Cardiac atrium fibroblast (primary cell): ENCODE measurements around the genes CHST13 and PRR23E.

DNA sequence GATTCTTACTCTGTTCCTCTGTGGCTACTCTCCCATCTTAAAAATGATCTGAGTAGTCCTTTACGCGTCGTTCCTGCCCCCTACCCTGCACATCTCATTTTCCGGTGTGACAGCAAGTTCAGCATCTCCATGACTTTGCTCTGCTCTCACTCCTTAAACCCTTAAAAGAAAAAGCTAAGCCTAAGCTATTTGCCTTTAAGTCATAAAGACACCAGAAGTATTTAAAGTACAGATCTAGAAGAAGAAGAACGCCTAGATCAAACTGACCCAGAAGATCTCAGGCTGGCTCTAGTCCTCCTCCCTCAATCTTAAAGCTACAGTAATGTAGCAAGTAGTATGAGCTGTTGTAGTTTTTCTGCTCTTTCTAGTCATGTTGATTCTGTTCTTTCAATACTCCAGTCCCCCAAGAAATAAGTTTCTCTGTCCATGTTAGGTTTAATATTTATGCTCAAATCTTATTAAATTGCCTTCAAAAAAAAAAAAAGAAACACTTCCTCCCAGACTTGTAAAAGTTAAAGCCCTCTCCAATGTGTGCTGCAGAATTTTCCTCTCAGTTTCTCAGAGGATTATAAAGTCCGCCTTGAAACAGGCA, 135.1 kb upstream of the ROPN1B start:
- RAMPAGE, long total RNA, result no peak

GRCh38 chr3:125866795-125867646, 102.0 kb upstream of the ROPN1B start:
- RAMPAGE, long total RNA, result no peak

GRCh38 chr3:125917015-125917659, 51.8 kb upstream of the ROPN1B start:
- RAMPAGE, long total RNA, result no peak

DNA sequence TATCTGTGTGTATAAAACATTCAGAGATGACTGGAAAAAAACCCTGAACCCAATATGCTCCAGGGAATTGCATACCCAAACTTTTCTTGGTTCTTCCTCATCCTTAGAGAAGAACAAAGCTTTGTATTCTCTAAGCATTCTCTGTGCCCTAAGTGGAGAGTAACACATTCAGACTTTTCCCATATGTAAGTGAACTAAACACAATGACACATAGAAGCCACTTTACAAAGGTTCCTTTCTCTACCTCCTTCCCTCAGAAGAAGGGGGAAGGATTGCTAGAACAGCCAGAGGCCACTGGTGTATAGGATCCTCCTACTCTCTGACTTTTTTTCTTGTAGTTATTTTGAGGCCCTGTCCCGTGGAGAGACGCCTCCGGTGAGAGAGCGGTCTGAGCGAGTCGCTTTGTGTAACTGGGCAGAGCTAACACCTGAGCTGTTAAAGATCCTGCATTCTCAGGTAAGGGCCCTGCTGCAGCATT, 6.3 kb downstream of the ROPN1B start:
- RAMPAGE, long total RNA, result no peak

DNA sequence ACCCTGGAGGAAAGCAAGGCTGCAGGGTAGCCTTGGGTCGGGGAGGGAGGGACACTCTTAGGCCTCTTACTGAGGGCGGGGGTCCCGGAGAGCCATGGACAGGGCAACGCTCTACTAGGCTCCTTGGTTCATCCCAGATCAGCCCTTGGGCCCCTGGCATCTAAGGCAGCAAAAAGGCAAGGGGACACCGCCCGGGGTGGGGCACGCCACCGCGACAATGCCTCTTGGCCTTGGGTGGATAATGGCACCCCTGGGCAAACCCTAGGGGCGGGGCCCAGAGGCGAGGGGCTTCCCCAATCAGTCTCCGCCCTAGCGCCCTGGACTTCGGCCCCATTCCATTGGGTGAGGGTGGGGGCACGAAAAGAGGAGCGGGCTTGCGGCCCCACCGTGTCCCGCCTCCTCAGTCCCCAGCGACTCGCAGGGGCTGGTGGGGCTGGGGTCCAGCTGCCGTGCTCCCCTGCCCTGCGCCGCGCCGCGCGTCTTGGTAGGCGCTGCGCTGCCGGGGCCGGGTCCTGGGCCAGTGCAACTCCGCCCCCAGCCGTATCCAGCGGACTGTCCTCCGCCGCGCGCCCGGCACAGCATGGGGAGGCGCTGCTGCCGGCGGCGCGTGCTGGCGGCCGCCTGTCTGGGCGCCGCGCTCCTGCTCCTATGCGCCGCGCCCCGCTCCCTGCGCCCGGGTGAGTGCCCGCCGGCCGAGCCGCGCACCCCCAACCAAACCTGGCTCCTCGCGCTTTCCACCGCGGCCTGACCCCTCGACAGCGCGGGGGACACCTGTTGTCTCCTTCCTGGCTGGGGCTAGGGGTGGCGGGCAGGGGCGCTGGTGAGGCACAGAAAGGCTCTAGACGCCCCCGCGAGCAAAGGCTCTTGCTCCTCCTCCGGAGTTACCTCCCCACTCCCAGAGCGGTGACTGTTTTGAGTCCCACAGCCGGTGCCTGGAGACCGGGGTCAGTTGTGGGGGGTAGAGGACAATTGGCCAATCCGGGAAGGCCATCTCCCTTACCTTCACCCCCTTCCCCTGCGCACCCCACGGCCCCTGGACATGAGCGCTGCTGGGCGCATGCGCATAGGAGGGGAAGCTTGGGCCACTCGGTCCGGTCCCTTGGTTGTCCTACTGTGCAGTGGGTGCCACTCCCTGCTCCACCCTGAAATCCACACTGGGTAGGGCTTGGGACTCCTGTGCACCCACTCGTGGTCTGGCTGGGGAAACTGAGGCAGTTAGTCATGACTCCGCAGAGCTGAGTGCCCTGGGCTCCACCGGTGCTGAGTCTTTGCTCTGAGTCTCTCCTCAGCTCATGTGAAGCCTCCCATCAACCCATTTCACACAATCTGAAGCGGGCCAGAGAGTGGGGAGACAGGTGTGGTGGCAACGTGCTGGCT, at the start of gene CHST13:
Gene CHST13 (plus strand): TSS at position 403 of the 1,377 bp plus-strand sequence.
- RAMPAGE, long total RNA, result no peak

DNA sequence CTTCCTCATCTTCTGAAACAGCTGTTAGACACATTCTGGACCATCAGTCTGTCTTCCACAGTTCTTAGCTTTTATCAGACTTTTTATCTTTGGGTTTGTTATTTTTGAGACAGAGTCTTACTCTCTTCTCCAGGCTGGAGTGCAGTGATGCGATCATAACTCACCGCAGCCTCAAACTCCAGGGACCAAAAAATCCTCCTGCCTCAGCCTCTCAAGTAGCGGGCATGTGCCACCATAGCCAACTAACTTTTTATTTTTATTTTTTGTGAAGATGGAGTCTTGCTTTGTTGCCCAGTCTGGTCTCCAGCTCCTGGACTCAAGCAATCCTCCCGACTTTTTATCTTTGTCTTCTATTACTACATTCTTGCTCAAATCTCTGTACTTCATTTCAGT, 135.0 kb upstream of the PLXNA1 start:
- RAMPAGE, long total RNA, result no peak

DNA sequence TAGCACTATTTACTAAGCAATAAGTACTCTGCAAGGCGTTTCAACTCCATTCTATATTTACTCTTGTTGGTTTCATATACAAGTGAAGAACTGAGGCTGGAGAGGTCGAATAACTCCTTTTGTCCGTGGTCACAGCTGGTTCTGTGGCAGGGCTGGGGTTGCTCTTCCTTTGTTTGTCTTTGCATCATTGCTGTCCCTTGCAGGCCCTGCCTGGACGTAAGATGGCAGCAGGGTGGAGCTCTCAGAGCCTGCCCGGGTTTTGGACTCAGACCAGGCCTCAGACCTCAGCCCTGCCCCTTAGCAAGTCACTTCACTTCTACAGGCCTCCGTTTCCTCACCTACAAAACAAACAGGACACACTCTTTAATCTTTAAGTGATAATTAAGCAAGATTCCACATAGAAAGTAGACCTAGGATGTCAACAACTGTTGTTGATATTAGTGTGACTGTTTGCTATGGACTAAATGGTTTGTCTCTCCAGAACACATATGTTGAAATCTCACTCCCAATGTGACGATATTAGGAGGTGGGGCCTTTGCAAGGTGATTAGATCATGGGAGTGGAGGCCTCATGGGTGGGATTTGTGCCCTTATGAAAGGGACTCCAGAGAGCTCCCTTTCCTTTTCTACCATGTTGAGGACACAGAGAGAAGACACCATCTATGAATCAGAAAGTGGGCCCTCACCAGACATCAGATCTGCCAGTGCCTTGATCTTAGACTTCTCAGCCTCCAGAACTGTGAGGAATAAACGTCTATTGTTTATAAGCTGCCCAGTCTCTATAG, 65.5 kb upstream of the PLXNA1 start:
- RAMPAGE, long total RNA, result no peak

DNA sequence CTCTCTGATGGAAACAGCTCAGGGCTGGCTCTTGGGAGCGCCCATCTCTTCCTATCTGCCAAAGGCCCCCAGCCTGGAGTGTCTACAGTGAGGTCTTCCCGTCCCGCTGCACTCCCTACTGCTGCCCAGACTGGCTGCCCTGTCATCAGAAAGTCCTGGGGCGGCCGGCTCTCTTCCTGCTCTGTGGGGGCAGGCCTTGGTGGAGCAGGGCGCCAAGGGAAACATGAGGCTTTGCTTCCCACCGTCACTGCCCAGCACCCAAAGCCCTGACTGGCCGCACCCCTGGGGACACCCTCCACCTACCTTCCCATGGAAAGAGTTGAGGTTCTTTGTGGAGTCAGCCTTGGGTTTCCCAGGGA, 52.0 kb upstream of the PLXNA1 start:
- RAMPAGE, long total RNA, result no peak

DNA sequence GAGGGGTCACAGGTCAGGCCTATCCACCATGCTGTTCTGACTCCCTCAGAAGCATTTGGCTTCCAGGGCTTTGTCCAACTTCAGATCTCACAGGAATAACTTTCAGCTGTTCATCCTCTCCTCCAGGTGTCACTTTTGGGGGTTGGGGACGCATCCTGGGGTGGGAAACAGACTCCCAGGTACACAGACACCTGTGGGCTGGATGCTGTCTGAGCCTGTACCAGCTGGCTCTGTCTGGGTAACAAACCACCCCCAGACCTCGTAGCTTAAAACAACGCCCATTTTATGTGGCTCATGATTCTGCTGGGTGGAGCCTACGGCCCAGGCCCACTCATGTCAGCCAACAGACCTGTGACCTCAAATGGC, 21.3 kb upstream of the PLXNA1 start:
- RAMPAGE, long total RNA, result no peak

DNA sequence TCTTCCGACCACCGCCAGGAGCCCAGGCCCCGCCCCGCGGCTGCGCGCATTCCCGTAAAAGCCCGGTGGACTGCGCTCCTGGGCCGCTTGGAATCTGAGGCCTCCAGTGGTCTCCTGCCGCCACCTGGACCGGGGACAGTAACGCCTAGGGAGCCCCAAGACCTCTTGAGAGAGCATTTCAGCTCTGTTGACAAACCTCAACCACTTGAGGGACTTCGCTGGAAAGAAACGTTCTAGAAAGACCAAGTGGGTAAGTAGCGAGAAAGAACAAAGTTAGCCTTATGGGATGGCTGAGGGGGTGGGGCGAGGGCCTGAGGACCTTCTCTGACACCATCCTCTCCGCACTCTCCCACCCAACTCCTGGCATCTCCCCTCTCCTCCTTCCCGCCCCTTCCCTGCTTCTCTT, at the start of gene PRR23E:
Gene PRR23E (plus strand): TSS at position 106 of the 406 bp plus-strand sequence.
- RAMPAGE, long total RNA, result no peak

- RAMPAGE, long total RNA, result no peak
Measured at GRCh38 chr3:127525596-127525834, 65.0 kb downstream of the TPRA1 start.

DNA sequence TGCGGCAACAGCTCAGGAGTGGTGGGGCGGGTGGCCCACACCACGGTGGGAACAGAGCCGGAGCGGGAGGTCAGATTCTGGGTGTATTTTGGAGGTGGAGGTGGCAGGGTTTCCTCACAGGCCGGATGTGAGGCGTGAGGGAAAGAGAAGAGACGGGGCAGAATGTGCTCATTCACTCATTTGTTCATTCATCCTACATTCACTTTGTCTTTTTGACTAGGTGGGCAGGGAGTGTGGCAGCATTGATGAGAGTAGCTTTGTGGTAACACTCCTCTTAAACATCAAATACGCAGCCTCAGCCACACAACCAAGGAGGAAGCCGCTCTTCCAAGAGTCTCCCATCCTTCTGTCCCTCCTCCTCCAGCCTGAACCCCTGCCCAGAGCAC, 46.8 kb downstream of the TPRA1 start:
- RAMPAGE, long total RNA, result no peak

GRCh38 chr3:127546888-127547257, 43.7 kb downstream of the TPRA1 start:
- RAMPAGE, long total RNA, result no peak

GRCh38 chr3:127573144-127574095, 17.1 kb downstream of the TPRA1 start:
- RAMPAGE, long total RNA, result no peak

- RAMPAGE, long total RNA, result no peak
Measured at GRCh38 chr3:127575679-127576230, 14.8 kb downstream of the TPRA1 start.

- RAMPAGE, long total RNA, result no peak
Measured at GRCh38 chr3:127588825-127589583, 1.5 kb downstream of the TPRA1 start.

GRCh38 chr3:127696858-127697867, 24.4 kb downstream of the ABTB1 start:
- RAMPAGE, long total RNA, result no peak

DNA sequence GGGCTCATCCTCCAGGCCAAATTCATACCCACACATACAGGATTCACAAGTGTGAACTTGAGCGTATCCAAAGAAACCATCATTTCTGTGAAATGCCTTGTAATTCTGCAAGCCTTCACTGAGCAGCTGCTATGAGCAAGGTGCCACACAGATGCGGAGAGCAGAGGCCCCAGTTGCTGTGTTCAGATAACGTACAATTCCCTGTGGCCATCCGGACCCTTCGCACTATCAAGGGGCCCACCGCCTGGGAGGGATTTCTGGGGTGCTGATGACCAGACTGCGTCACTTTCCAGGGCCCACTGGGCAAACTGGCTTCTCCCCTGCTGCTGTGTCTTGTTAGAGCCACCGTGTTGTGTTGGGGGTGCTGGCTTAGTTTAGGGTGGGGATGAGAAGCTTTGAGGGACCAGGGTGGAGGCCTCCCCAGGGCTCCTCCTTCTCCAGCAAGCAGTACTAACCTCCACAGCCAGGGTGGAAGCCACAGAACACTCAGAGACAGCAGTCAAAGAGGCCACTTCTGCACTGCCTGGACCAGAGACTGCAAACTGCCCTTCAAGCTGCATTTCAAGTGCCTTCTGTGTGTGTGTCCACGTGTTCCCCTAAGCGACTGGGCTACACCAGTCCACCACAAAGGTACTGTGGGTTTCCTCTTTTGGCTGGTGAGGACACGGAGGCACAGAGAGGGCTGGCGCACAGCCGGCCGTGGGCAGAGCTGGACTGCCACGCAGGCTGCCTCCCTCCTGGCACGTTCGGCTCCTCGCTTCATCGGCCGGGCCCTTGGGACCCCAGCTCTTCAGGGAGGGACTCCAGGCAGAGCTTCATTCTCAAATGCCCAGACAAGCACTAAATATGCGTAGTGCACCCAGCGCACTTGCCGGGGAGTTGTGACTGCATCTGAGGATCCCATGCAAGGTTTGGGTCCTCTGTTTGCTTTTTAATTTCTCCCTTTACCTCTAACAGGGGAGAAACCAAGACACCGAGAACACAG, 61.0 kb downstream of the MGLL start:
- RAMPAGE, long total RNA, result no peak

GRCh38 chr3:127791519-127791926, 30.8 kb downstream of the MGLL start:
- RAMPAGE, long total RNA, result no peak

GRCh38 chr3:127914105-127914408, 975 bp upstream of the KBTBD12 start:
- RAMPAGE, long total RNA, result no peak